ENCODE results near the genes SPDYE2, POLR2J2 and LHFPL3.

- PRO-cap, result no peak
These were observed 8.7 kb upstream of the ORAI2 start for GRCh38 chr7:102424631-102425191.

DNA sequence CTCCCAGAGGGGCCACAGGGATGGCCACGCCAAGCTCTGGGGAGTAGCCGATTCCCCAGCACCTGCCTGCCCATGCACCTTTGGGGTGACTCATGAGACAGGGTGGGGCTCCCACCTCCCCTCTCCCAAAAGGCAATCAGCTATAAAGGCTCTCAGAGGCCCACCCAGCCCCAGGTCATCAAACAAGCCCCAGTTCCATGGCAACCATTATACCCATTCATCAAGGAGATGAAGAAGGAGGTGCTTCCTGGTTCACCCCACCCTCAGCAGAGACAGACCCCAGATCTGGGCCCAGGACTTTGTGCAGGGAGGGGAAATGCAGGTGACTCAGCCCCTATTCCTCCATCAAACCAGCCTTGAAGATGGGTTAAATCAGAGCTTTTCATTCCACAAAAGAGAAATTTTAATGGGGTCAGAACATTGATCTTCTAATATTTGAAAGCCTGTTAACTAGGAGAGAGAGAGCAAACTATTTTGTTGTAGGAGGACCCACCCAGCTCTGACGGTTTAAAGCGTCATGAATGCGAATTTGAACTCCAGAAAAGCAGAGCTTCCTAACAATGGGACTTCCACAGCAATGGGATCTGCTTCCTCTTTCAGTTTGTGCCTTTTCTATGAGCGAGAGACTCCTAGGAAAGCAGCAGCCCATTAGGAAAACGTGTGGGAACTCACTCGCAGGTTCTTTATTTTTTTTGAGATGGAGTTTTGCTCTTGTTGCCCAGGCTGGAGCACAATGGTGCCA is at the start of gene SPDYE2:
Gene SPDYE2 (plus strand): TSS at position 260 of the 742 bp plus-strand sequence.
- PRO-cap, result no peak

- PRO-cap, result no peak
These were observed at the start of gene POLR2J2 for GRCh38 chr7:102671502-102672102. Gene POLR2J2 (minus strand): TSS chr7:102671663.

- PRO-cap, result no peak
These were observed 73.5 kb downstream of the FAM185A start for GRCh38 chr7:102822201-102822708.

DNA sequence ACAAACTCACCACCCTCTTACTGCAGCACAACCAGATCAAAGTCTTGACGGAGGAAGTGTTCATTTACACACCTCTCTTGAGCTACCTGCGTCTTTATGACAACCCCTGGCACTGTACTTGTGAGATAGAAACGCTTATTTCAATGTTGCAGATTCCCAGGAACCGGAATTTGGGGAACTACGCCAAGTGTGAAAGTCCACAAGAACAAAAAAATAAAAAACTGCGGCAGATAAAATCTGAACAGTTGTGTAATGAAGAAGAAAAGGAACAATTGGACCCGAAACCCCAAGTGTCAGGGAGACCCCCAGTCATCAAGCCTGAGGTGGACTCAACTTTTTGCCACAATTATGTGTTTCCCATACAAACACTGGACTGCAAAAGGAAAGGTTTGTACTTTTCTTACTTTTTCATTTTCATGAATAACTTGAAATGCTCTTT is 21.5 kb downstream of the LRRC17 start:
- PRO-cap, result no peak

DNA sequence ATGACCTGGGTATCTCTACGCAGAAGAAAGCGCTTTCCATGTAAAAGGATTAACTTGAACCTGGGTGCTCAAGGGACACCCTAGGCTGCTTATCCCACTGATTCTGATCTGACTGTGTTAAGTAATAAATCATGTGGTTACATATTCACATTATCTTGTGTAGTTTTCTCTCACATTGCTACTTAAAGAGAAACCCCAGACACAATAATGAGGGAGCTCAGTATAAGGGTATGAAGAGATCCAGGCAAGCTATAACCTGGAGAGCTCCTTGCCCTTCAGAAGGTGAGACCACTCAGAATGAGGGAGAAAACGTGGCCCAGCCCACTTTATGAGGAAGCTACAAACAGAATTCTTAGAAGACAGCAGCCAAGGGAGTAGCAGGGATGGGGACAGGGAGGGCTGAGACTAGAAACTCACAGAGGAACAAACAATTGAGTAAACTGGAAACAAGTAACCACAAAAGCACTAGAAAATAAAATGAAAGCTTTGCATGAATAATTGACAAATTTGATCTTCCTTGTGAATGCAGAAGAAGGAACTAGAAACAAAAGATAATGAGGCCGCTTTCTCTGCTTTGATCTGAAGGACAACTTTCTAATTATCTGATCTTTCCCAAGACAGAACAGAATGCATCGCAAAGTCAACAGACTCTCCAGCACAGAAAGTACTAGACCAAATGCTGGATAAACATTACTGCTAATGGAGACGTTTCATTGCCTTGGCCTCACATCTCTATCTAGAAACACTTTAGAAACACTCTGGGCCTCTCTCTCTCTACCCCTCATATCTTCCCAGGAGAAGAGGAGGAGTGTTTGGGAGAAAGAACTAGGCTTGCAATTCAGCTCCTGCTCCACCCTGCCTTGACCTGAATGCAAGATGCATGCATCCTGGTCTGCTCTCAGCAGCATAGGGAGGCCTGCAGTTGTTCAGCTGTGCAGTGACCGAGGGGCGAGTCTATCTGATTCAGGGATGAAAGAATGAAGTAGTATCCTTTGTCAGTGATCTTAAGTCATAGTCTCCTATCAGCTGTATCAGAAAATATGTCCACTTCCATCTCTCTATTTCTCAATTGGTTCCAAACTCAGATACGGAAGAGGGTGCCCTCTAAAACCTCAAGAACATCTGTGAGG is 76.3 kb downstream of the LRRC17 start:
- PRO-cap, result no peak

GRCh38 chr7:103141346-103142199 is 7.3 kb downstream of the NAPEPLD start:
- PRO-cap, result no peak

DNA sequence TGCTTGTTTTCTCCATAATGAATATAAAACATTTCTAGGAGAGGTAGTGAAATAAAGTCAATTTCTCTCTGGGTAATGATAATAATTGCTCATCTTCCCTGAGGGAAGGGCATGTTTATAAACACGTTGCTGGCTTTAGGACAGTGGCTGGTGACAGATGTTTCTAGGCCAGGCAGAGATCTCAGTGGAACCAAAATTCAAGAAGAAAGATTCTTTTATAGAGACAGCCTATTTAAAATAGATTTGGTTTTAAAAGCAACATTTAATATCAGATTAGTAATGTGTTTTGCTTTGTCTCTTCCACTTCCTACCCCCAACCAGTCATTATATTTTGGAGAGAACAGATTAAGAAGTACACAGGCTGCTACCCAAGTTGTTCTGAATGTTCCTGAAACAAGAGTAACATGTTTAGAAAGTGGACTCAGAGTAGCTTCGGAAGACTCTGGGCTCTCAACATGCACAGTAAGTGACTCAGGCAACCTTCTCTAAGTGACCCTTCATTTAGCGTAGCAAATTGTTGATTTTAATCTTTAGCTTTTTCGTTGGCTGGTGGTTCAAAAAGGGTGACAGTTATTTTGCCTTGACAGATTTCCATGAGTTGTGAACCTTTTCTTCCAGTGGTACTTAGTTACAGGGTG is 1.1 kb downstream of the PMPCB start:
- PRO-cap, result no peak

DNA sequence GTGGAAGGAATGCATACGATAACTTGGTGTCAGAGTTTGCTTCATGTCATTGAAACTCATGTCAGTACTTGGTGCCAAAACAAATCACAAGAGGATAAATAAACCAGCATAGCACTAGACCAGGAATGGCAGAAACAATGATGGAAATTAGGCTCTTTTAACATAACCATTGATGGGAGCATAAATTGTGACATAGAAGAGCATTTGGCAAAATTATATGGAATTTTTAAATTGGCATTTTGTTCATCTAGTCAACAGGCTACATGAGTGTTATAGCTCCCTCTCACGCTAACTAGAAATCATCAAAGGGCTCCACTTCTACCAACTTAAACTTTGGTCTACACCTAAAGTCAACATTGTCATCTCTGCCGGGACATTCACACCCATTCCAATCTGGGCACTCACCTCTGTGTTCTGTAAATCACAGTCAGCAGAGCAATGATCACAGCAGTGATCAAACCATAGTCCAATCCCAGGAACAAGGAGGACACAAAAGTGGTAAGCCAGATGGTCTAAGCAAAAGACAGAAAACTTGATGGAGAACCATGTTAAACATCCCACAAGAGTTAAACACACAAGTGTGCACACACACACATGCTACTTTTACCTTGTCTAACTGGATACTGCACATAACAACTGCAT is 41.3 kb downstream of the PSMC2 start:
- PRO-cap, result no peak

DNA sequence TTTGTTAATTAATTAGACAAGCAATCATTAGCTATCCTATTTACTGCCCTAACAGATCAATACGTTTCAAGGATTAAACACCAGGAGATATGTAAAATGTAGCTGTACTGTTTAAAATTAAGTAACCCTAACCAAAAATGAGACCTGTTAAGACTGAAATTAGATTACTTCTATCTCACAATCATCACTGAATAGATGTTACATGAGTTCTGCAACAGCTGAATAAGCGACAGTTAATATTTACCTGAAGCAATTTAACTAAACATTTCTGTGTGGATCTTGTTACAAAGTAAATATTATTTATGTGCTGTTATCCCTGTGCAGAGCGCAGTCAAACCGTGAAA is 122.6 kb downstream of the RELN start:
- PRO-cap, result no peak

GRCh38 chr7:104130176-104131244 is 77.3 kb downstream of the ORC5 start:
- PRO-cap, result no peak

- PRO-cap, result no peak
These were observed at the start of gene LHFPL3 for GRCh38 chr7:104328361-104328947. Gene LHFPL3 (plus strand): TSS chr7:104328603.

GRCh38 chr7:104926924-104927749 is 86.9 kb upstream of the KMT2E start:
- PRO-cap, result unidirectional peak, minus-strand start at chr7:104927233

- PRO-cap, result bidirectional peak, plus-strand start at chr7:104983698, minus-strand start at chr7:104983678; bidirectional peak, plus-strand start at chr7:104983986, minus-strand start at chr7:104983926; bidirectional peak, plus-strand start at chr7:104984287, minus-strand start at chr7:104984160; bidirectional peak, plus-strand start at chr7:104984370, minus-strand start at chr7:104984396
These were observed 30.1 kb upstream of the KMT2E start for GRCh38 chr7:104983578-104984606.

DNA sequence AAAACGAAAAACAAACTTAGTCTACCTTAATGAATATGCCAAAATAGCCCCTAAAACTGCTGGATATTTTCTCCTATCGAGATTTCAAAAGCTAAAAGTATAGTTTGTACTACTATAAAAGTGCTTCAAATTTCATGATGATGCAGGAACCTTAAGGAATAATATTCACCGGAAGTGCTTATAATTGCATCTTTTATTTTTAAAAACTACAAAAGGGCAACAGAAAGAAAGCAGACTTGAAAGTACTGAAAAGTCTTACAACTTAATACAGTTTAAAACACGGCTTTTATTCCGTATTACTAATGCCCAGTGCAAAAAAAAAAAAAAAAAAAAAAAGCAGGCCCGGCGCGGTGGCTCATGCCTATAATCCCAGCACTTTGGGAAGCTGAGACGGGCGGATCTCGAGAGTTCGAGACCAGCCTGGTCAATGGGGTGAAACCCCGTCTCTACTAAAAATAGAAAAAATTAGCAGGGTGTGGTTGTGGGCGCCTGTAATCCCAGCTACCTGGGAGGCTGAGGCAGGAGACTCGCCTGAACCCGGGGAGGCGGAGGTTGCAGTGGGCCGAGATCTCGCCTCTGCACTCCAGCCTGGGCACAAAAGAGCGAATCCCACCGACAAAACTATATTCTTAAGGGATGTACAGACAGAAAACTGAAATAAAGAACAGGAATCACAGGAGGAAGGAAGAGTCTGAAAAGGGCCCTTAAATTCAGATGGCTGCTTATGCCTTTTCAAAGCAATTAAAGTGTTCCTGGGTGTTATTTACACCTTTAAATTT is 2.3 kb upstream of the KMT2E start:
- PRO-cap, result no peak

DNA sequence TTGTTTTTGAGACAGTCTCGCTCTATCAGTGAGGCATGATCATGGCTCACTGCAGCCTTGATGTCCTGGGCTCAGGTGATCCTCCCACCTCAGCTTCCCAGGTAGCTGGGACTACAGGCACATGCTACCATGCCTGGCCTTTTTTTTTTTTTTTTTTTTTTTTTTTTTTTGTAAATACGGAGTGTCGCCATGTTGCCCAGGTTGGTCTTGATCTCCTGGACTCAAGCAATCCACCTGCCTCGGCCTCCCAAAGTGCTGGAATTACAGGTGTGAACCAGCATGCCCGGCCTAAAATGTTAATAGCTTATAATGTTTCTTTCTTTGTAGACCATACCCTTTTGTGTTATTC is 64.5 kb downstream of the KMT2E start:
- PRO-cap, result no peak

DNA sequence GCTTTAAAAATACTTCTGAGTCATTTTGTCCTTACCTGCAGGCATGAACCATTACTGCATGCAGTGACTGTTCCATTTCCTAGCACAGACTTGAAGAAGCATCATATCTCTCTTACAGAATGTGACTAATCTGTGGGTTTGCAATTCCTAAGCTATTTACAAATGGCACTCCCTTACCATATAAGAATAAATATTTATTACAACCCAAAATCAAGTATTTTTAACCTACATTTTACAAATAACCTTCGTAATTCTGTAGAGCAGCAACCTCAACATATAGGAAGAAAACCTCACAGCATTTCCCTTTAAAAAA is 120.6 kb downstream of the SRPK2 start:
- PRO-cap, result no peak

GRCh38 chr7:105308951-105309399 is 79.7 kb downstream of the SRPK2 start:
- PRO-cap, result no peak

DNA sequence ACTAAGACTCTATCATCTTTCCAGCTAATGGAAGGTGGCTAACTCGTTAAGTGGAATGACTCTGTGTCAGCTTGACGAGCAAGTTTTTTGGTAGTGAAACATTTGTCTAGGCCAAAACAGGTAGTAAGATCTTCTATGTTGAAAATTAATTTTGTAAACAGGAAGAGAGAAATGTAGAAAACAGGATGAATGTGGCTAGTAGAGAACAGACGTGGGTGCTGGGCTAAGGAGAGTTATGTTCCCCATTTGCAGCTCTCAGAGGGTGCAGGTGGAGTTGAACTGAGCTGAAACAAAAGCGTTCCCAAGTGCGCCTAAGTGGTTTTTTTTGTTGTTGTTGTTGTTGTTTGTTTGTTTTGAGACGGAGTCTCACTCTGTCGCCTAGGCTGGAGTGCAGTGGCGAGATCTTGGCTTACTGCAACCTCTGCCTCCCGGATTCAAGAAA is 59.5 kb upstream of the SRPK2 start:
- PRO-cap, result no peak

DNA sequence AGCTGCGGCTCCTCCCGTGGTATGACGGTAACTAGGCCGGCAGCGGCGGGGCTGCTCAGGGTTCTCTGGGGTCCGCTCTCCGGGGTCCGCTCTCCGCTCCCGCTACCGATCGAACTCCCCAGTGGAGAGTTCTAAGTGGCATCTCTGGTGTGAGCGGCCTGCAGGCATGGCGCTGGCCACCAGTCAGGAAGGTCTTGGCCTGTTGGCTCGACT is 1.9 kb upstream of the EFCAB10 start:
- PRO-cap, result no peak